Hair follicular keratinocyte (primary cell): Measurements from ENCODE around the genes USP17L11, USP17L25 and RAB28.

- RAMPAGE, long total RNA, result no peak
These were observed 16.9 kb downstream of the TRMT44 start for GRCh38 chr4:8457366-8457942.

- RAMPAGE, long total RNA, result no peak
These were observed 18.6 kb downstream of the CPZ start for GRCh38 chr4:8610954-8611773.

DNA sequence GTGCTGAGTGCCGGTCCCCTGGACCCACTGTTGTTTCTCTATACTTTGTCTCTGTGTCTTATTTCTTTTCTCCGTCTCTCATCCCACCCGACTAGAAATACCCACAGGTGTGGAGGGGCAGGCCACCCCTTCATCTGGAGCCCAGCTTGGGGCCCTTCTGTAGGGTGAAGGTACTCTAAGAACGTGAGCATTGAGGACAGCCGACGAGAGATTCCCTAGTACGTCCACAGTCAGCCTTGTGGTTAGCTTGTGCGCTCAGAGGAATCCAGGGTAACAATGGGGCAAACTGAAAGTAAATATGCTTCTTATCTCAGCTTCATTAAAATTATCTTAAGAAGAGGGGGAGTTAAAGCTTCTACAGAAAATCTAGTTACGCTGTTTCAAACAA is 47.5 kb upstream of the FAM90A26 start:
- RAMPAGE, long total RNA, result no peak

DNA sequence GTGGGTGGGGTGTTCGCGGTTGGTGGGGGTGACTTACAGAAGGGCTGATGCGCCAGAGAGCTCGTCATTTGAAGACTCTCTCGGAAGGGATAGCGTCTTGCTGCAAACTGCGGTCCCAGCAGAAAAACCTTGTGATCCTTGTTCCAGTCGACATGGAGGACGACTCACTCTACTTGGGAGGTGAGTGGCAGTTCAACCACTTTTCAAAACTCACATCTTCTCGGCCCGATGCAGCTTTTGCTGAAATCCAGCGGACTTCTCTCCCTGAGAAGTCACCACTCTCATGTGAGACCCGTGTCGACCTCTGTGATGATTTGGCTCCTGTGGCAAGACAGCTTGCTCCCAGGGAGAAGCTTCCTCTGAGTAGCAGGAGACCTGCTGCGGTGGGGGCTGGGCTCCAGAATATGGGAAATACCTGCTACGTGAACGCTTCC is at the start of gene USP17L11:
Gene USP17L11 (plus strand): TSS at position 153 of the 434 bp plus-strand sequence.
- RAMPAGE, long total RNA, result no peak

- RAMPAGE, long total RNA, result no peak
These were observed at the start of gene USP17L25 for GRCh38 chr4:9329660-9330176. USP17L25 (plus strand) TSS chr4:9329911.

GRCh38 chr4:9532213-9533362 is 88.4 kb downstream of the DEFB131A start:
- RAMPAGE, long total RNA, result no peak

DNA sequence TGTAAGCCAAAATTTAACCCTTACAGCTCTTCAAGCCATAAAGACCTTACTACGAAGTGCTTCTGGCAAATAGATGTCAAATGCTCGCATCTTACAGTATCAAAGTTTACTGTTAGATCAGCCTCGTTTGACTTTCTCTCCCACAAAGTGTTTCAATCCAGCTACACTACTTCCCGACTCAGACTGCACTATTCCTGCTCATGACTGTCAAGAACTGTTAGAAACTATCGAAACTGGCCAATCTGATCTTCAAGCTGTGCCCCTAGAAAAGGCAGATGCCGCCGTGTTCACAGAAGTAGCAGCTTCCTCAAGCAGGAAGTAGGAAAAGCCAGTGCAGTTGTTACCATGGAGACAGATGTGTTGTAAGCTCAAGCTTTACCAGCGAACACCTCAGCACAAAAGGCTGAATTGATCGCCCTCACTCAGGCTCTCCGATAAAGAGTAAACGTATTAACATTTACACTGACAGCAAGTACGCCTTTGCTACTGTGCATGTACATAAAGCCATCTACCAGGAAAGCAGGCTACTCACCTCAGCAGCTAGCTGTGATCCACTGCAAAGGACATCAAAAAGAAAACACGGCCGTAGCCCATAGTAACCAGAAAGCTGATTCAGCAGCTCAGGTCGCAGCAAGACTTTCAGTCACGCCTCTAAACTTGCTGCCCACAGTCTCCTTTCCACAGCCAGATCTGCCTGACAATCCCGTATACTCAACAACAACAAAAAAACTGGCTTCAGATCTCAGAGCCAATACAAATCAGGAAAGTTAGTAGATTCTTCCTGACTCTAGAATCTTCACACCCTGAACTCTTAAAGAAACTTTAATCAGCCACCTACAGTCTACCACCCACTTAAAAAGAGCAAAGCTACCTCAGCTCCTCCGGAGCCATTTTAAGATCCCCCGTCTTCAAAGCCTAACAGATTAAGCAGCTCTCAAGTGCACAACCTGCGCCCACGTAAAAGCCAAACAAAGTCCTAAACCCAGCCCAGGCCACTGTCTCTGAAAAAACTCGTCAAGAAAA is 159.9 kb downstream of the DEFB131A start:
- RAMPAGE, long total RNA, result no peak

- RAMPAGE, long total RNA, result no peak
These were observed 78.1 kb upstream of the DRD5 start for GRCh38 chr4:9703357-9703659.

GRCh38 chr4:10019493-10020097 is 1.7 kb downstream of the SLC2A9 start:
- RAMPAGE, long total RNA, result no peak

DNA sequence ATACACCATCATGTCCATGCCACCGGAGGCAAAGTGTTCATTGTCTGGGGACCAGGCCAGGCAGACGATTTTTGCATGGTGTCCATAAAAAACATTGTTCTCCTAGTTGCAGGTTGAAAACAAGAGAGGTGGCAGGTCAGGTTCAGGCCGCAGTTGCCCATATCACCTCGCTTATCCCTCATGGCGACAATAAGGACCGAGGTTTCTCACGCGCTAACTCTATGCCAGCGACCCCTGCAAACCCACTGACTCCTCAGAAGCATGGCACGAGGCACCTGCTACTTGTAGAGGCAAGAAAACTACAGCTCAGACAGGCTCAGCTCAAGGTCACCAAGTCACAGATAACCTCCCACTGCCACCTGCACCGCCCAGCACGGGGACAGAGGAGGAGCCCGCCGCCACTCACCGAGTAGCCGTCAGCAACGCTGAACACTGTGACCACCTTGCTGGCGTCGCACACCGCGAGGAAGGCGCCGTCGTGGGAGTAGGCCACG is 39.2 kb downstream of the WDR1 start:
- RAMPAGE, long total RNA, result no peak

GRCh38 chr4:10173308-10173906 is 56.8 kb upstream of the WDR1 start:
- RAMPAGE, long total RNA, result no peak

GRCh38 chr4:11543473-11544352 is 115.0 kb upstream of the HS3ST1 start:
- RAMPAGE, long total RNA, result no peak

- RAMPAGE, long total RNA, result no peak
These were observed 476.3 kb upstream of the HS3ST1 start for GRCh38 chr4:11904899-11905418.

- RAMPAGE, long total RNA, result no peak
These were observed 874.8 kb downstream of the RAB28 start for GRCh38 chr4:12609228-12609865.

GRCh38 chr4:13298537-13299040 is 185.6 kb downstream of the RAB28 start:
- RAMPAGE, long total RNA, result no peak

GRCh38 chr4:13483518-13484503 is at the start of gene RAB28:
RAB28 (minus strand) TSS chr4:13484340.
- RAMPAGE, long total RNA, result start-site peak on the minus strand at chr4:13484331-13484342, 85 and 16 reads in 2 replicates

- RAMPAGE, long total RNA, result no peak
These were observed 27.0 kb downstream of the BOD1L1 start for GRCh38 chr4:13600548-13600976.

GRCh38 chr4:13601021-13601473 is 26.5 kb downstream of the BOD1L1 start:
- RAMPAGE, long total RNA, result no peak

DNA sequence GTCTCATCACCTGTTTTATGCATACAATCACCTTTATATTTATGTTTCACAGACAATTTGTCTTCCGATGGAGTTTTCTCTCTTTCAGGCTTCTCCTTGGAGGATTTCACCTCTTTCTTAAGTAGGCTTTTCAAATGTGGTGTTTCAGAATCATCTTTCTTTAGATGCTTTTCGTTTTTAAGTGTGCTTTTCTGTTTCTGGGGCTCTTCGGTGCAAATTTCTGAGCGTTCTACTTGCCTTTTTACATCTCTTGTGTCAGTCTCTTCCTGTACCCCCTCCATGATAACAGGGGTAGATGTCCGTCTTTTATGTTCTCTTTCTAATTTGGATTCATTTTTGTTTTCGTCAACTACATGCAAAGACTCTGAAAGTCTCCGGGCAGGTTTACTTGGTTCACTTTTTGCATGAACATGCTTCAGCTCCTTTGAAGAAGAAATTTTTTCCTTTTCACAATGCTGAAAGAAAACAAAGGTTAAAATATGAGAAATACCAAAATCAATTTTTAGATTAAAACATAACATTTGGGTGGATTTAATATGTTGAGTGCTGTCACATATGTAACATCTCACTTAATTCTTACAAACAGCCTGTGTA is 22.8 kb downstream of the BOD1L1 start:
- RAMPAGE, long total RNA, result no peak

GRCh38 chr4:13610681-13611313 is 16.7 kb downstream of the BOD1L1 start:
- RAMPAGE, long total RNA, result no peak